Heart (tissue), 3 donors: Measurements from ENCODE around the genes SSR2, SMG5 and BCAN.

DNA sequence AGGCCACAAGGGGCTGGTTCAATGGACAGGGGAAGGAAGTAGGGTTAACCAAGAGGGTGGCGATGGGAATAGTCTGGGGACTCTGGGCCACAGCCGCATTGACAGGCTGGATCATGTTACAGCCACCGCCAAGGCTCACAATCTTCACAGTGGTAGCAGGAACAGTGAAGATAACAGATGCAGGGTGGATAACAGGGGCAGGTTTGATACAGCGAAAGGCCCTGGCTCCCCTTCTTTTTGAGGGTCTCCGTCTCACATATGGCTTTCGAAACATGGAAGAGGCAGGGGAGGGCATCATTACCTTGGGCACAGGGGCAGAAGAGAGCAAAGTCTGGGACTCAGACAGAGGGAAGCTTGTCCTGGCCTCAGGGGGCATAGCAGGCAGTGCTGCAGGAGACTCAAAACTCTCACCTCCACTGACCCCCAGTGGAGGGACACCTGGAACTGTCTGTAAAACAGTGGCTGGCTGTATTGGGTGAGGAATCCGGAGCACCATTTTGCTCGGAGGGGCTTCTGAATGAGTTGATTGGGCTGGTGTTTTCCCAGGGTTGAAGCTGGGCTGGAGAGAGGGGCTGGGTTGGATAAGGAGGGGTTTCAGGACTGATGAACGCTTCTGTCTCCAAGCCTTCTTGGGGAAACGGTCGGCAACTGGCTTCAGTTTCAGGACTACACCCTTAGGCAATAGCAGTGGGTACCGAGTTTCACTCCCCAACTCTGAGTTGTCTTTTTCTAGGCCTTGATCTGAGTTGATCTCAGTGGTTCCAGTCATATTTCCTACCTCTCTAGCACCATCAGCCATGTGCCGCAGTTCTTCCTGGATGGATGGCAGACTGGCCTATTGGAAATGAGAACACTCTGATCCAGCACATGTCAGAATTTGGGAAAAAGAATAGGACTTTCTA is 28.2 kb downstream of the YY1AP1 start:
- RAMPAGE, long total RNA, 2 experiments, result no peak in any of the 2 experiments

DNA sequence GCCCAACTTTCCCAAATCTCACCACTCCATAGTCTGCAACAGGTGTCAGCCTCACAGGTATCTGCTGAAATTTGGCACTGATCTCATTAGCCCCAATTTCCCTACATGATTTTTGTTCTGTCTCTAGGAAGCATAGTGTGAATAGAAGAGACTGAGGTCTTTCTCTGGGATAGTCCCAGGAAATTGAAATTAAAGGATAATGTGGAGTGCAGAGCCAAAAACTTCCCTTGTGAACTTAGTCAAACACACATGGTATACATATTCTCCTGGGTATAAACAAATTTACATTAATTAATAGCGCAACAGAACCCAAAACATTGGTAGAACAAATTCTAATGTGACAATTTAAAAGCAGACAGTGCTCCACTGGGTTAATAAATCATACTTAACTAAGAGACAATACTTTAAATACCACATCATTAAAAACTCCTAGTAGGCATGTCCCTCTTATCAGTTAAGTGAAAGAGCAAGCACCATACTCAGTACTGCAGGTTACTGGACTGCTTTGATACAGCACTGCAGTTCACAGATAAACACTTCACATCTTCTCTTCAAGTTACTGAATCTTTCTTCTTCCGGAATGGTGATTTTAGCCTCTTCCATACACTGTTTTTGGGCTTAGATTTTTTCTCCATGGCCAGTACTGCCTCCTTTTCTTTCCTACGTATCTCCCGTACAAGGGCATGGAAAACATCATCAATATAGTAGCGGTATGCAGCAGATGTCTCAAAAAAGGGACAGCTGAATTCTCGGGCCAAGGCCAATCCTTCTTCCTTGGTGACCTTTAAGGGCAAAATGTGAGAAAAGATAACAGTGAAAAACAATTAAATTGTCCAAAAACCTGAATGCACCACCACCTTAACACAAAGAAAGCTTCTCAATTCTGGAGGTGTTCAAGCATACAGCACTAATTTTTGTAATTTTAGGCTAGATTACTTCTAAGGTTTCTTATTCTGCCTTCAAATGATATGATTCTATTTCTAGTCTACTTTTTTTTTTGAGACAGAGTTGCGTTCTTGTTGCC is 11.0 kb downstream of the RIT1 start:
- RAMPAGE, long total RNA, 2 experiments, result no peak in any of the 2 experiments

GRCh38 chr1:155960278-155961255 is 17.8 kb downstream of the ARHGEF2 start:
- RAMPAGE, long total RNA, 2 experiments, result no peak in any of the 2 experiments

DNA sequence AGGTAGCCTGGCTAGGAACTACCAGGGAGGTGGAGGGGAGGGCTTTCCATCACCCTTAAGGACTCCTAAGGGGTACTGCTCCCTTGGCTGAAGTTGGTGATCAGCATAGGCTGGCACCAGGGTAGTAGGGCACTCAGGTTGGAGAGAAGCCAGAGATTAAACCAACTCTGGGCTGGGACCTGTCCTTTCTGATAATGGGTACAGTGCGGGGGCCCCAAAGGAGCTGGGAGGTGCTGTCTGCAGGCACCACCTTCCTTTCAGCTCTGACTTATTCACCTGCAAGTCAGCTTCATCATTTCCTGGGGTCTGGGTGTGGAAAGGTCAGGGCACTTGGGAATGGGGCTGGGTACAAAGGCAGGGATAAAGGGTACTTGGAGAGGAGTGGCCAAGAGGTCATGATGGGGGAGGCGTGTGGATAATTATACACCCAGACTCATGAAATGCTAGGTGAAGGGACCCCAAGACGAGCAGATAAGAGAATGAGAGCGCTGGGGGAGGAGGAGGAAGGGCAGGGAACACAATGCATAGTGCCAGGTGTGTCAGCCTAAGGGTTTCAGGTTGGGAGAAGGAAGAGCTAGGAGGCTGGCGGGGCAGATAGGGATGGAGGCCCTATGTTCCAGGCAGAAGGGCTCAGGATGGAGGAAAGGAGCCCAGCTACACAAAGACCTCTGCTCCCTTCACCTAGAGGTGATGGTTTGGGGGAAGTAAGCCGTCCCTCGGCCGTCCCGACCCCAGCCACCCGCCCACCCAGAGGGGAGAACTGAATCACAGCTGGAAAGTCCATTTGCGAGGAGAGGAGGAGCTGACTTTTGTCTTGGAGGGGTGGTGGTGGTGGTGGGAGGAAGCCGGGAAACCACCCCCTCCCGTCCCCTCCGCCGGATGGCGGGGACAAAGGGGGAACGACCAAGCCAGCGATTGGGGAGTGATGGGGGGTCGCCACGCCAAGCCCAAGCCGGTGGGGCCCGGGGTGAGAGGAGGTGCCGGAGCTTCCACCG is 1.0 kb downstream of the ARHGEF2 start:
- RAMPAGE, long total RNA, 2 experiments, result no peak in any of the 2 experiments

GRCh38 chr1:155989194-155989849 is 11.0 kb upstream of the ARHGEF2 start:
- RAMPAGE, long total RNA, 2 experiments, result no peak in any of the 2 experiments

GRCh38 chr1:156020491-156021256 is at the start of gene SSR2:
TSS of gene SSR2 (minus strand) at chr1:156020951.
- RAMPAGE, long total RNA, 2 experiments, result start-site peak on the minus strand in 2 of 2 experiments, at chr1:156020898-156020936 at its widest, 386 to 1,711 reads per replicate

DNA sequence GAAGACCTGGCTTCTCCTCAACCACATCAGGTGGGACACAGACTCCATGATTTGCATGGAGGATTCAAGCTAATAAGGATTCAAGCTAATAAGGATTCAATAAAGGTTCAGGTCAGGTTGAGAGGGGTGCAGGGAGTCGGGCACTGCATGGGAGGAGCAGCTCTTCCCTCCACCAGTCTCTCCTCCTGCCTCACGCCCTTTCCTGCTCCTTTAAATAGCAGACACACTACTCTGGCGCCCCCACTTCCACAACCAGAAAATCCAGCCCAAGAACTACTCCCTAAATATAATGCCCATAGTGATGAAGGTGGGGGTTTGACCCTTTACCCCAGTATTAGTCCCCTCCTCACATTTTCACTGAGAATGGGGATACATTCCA is 7.1 kb downstream of the MEX3A start:
- RAMPAGE, long total RNA, 2 experiments, result no peak in any of the 2 experiments

DNA sequence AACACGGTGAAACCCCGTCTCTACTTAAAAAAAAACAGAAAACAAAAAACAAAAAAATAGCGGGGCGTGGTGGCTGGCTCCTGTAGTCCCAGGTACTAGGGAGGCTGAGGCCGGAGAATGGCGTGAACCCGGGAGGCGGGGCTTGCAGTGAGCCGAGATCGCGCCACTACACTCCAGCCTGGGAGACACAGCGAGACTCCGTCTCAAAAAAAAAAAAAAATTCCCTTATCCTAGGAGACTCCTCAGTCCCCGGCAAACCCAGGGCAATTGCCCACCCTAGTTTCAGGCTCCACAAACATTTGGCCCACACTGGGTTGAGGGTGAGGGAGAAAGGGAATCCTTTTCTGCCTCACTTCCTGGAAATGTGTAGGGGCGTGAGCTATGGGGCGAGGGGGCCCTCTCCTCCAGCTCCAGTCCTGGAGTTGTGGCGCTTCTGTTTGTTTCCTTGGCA is 8.6 kb upstream of the LMNA start:
- RAMPAGE, long total RNA, 2 experiments, result no peak in any of the 2 experiments

DNA sequence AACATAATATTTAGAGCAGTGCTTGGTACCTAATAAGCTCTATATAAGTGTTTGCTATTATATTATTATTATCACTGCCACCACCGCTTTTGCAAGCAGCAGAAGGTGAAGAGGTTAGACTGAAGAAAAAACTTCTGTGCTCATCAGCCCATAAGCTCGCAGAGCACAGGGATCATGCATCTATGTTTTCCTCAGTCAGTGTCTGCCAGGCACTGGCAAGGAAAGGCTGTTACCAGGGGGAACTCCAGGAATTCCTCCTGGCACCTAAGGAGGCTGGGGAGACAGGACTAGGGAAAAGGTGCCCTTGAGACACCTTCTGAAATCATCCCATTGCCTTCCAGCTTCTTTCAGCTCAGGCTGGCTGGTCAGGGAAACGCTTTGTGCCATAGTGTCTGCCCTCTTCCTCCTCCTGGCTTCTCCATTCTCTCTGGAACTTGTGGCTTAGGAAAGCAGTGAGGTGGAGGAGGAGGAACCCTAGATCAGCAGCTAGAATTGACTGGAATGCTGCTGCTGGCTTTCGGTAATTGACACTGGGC is 13.7 kb downstream of the LMNA start:
- RAMPAGE, long total RNA, 2 experiments, result no peak in any of the 2 experiments

DNA sequence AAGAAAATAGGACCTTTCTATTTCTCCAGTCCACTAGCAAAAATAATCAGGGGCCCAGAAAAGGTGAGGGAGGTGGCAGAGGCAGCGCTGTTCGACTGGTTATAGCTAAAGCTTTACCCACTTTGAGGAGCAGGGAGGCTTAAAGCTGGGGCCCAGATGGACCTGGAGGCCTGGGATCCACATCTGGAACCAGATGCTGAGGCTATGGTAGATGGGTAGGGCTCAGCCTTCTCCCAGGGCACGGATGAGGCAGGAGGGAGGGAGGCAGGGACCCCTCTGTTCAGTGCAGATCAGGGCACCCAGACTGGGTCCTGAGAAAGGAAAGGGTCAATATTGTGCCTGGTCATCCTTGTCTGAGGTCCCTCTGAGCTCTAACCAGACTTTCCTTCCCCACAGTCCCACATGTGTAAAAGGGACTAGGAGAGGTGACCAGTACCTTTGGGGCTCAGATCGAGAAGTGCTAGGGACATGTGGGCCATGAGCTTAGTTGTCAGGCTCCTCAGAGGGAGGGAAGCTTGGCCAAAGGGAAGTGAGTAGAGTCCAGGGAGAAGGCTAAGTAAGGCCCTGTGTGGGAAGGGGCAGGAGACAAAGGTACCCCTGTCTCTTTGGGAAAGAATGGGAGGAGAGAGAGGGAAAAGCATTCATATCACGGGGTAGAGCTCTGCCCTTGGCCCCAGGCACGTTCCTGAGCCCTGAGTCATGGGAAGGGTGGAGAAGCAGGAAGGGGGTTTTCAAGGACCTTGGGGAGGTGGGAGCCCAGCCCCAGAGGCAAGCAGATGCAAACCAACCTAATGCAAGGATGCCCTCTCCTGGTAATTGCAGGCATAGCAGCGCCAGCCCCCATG is 15.4 kb downstream of the LMNA start:
- RAMPAGE, long total RNA, 2 experiments, result no peak in any of the 2 experiments

GRCh38 chr1:156249177-156250405 is 1.7 kb upstream of the PAQR6 start:
- RAMPAGE, long total RNA, 2 experiments, result no peak in any of the 2 experiments

GRCh38 chr1:156282075-156283241 is at the start of gene SMG5:
TSS of gene SMG5 (minus strand) at chr1:156282825.
- RAMPAGE, long total RNA, 2 experiments, result start-site peak on the minus strand in 1 of 2 experiments, at chr1:156282802-156282809 at its widest, 221 reads per replicate

DNA sequence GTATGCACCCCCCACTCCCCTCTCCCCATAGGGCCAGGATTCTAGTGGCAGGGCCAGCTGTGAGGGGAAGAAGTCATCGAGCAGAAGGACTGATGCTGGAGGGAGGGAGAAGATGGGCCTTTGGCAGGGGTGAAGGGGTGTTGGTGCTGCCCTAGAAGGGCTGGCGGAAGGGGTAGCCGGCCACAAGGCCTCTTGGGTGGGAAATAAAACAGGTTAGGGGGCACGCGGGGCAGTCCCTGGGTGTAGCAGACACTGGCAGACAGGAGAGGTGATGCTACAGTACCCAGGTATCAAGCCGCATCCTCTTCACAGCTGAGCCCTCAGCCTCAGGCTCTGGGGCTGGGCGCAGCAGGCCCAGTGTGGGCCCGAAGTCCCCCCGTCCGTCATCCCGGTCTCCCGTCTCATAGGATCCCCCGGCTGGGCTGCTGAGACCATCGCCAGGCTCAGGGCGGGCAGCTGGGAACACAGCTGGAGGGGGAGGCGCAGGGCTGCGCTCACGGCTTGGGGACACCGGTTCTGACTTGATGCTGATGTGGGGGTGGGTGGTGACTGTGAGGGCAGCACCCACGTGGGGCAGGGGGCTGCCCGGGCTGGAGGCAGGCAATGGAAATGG is 32.8 kb downstream of the MEF2D start:
- RAMPAGE, long total RNA, 2 experiments, result no peak in any of the 2 experiments

GRCh38 chr1:156476014-156476893 is 24.3 kb downstream of the MEF2D start:
- RAMPAGE, long total RNA, 2 experiments, result no peak in any of the 2 experiments

- RAMPAGE, long total RNA, 2 experiments, result no peak in any of the 2 experiments
These were observed 23.6 kb downstream of the MEF2D start for GRCh38 chr1:156476894-156477481.

GRCh38 chr1:156493148-156493707 is 7.3 kb downstream of the MEF2D start:
- RAMPAGE, long total RNA, 2 experiments, result no peak in any of the 2 experiments

- RAMPAGE, long total RNA, 2 experiments, result start-site peak on the minus strand in 1 of 2 experiments, at chr1:156625010-156625107 at its widest, 5 reads per replicate
These were observed 5.8 kb downstream of the HAPLN2 start for GRCh38 chr1:156624860-156625495.

GRCh38 chr1:156641622-156642257 is at the start of gene BCAN:
TSS of gene BCAN (plus strand) at chr1:156642117.
- RAMPAGE, long total RNA, 2 experiments, result no peak in any of the 2 experiments

DNA sequence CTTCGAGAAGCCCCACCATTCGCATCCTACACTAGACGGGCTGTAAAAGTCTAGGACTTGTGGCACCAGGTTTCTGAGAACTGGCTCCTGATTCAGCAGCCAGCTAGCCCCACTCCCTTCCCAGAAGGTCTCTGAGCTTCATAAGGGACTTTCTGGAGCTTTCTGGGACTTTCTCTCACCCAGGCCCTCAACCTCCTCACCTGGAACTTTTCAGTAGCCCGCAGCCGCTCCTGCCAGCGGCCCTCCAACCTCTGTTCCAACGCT is 993 bp downstream of the NES start:
- RAMPAGE, long total RNA, 2 experiments, result no peak in any of the 2 experiments

DNA sequence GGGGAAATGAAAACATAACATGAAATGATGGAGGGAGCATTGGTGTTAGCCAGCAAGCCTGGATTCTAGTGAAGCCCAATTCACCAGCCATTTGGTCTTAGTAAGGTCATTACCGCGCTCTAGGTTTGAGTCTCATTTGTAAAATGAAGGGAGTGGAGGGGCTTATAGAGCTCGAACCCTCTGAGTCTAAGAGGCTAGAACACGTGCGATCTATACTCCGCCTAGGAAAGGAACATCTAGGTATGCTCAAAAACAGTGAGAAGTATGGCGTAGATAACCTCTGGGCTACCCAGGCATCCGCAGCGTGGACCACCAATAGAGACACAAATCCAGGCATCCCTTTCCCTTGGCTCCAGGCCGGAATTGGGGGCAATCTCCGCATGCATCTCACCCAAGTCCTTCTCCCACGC is 378 bp upstream of the METTL25B start:
- RAMPAGE, long total RNA, 2 experiments, result no peak in any of the 2 experiments